ENCODE measurements around a stretch of chr1.

DNA sequence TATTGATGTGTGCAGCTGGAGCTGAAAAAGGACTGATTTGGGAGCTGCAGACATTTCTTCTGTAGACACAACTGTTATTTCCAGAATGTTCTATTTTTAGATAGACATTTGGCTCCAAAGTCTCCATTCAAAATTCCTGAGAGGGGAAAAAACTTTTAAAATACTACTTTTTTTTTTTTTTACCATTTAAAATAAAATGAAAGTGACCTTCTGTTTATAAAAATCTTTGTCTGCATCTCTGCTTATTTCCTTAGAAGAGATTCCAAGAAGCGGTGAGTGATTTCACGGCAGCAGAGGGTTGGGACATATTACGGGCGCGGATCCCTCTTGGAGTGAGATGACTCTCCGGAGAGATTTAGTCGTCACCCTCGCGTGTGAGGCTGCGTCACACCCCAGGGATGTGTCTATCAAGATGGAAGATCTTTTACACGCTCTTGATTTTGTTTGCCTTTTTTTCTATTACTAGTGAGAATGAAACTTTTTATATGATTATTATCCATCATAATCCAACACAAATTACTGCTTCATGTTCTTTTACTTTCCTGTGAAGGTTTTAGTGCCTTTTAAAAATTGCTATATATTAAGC is 9.9 kb downstream of the RUNX3 start:
- PRO-cap = no peak

GRCh38 chr1:24930335-24930732 is 258 bp upstream of the RUNX3 start:
- PRO-cap = bidirectional peak, plus-strand start at chr1:24930471, minus-strand start at chr1:24930273

- PRO-cap = no peak
Measured at GRCh38 chr1:24992672-24993147, 62.6 kb upstream of the RUNX3 start.

DNA sequence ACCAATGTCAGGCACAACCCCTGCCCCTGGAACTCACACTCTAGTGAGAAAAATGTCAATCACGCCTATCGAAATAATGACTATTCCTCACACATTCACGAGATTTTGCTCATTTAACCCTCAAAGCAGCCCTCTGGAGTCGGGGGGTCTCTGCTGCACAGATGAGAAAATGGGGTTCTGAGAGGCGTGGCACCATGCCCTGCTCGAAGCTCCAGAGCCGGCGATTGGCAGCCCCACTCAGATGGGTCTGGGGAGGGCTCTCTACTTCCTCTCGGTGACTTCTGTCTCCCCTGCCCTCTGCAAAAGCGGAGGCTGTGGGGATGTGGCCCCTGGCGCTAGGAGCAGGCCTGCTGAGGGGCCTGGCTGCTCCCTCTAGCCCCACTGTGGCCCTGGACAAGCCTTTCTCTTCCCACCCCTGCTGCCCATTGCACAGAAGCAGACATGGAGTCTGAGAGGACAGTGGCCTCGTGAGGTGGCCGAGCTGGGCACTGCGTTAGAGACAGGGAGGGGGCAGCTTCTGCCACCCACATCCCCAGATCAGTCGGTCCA is 90.4 kb upstream of the RUNX3 start:
- PRO-cap = no peak

GRCh38 chr1:25030543-25031628 is 100.8 kb upstream of the RUNX3 start:
- PRO-cap = no peak

GRCh38 chr1:25109607-25110055 is 122.7 kb downstream of the SYF2 start:
- PRO-cap = no peak

DNA sequence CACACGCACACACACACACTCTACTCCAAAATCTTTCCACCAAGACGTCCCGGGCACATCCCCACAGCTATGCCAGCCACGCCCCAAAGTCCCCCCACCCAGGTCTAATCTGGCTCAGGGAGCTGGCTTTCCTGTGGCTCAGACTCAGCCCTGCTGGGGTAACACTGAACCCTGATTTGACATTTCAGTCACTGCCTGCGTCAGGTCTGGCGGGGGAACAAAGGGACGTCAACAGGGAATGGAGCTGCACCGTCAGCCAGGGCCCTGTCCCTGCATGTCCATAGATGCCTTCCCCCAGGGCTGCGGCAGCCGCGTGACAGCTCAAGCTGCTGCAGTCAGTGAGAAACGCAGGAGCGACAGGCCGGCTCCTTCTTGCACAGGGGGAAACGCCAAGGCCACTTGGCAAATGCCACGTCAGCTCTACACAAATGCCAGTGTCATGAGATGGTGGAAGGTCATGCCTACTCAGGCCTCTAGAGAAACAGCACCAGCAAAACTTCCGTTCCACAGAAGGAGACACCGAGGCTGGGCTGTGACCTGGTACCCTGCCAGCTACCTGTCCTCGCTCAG is 37.8 kb downstream of the SYF2 start:
- PRO-cap = no peak

GRCh38 chr1:25197899-25198426 is 34.3 kb downstream of the SYF2 start:
- PRO-cap = no peak

- PRO-cap = bidirectional peak, plus-strand start at chr1:25239780, minus-strand start at chr1:25239749; bidirectional peak, plus-strand start at chr1:25240171, minus-strand start at chr1:25239817
Measured at GRCh38 chr1:25239569-25240617, 7.4 kb downstream of the RSRP1 start.

DNA sequence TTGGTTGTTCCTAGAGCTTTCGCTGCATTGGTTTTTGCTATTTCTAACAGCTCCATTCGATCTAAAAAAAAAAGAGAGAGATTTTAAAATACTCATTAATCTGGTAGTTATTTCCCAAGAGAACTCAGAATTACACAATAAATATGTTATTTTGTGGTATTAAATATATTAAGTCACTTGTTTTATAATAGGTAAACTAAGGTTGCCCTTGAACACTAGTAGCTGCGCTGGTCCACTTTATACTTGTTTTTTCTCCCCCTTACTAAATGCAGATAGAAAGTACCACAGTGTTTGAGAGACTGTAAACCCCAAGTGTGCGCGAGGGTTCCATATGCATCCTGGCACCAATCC is 2.0 kb downstream of the RSRP1 start:
- PRO-cap = no peak

DNA sequence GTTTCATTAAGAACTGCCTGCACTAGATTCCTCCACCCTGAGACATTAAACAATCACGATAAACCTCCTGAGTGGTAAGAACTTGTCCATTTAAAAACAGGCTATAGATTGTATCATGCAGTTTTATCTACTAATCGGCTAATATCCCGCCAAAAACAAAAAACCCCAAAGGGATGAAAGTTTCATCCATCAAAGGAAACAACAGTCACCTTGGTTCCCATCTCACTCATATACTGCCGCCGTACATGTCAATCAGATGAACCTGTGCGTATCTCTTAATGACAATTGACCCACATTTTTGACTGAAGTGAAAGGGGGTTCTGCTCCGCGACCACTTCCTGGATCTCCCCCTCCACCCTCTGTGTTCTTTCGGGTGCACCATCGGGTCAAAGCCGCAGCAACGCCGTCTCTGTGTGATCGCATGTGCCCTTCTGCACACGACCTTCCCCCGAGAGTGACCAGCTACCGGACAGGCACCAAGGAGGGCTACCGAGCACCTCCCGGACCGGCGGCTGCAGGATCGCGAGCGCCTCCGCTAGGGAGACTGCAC is 5.8 kb upstream of the RHD start:
- PRO-cap = no peak

DNA sequence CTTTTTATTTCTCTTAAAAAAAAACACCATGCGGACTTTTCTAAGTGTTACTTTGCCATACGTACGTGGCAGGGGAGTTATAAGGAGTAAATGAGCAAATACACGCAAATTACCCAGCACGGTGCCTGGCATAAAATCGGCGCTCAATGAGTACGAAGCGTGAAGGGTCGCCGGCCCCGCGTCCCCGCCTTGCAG is 973 bp upstream of the MACO1 start:
- PRO-cap = no peak

DNA sequence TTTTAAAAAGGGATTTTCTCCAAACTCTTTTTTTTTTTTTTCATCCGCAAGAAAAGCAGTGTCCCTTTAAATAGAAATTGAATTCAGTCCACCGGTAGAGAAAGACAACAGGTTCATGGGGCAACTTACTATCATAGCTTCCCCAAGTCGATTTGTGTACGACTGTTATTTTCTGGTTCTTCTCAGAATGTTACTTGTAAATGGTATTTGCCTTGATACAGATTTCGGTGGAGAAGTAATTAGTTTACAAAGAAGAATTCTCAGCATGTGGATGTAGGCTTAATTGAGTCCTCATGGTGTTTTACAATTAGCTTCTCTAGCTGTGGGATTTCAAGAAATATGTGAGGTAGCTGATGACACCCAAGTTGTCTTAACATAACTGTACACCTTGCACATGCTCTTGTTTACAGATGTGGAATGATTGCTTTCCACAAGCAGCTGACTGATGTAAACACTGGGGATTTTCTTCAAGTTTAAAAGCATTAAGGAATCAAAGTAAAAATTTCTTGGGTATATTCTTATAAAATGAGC is 1.3 kb downstream of the MACO1 start:
- PRO-cap = no peak

- PRO-cap = no peak
Measured at GRCh38 chr1:25476204-25476610, 45.5 kb downstream of the MACO1 start.

- PRO-cap = no peak
Measured at GRCh38 chr1:25559921-25560558, 16.6 kb downstream of the LDLRAP1 start.

- PRO-cap = no peak
Measured at GRCh38 chr1:25566766-25567660, 23.6 kb downstream of the LDLRAP1 start.

DNA sequence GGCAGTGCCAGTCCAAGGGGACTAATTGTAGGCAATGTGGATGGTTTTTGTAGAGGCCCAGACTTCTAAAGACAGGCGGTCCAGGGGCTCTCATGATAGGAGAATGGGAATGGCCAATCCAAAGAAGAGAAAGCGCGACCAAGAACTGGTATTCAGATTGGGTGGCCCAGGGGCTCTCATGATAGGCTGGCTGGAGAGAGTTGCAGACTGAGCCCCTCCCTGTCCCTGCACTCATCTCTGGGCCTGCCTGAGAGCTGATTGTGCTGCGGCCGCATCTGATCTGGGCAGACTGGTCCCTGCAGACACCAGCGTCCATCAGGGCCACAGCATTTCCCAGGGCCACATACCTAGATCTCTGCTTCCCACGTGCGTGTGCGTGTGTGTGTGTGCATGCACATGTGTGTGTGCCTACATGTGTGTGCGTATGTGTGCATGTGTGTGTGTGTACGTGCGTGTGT is 30.4 kb upstream of the MAN1C1 start:
- PRO-cap = bidirectional peak, plus-strand start at position 261 of the sequence, minus-strand start at position 22 of the sequence

- PRO-cap = no peak
Measured at GRCh38 chr1:25661979-25662543, 45.5 kb downstream of the MAN1C1 start.

- PRO-cap = no peak
Measured at GRCh38 chr1:25699381-25699969, 82.9 kb downstream of the MAN1C1 start.

DNA sequence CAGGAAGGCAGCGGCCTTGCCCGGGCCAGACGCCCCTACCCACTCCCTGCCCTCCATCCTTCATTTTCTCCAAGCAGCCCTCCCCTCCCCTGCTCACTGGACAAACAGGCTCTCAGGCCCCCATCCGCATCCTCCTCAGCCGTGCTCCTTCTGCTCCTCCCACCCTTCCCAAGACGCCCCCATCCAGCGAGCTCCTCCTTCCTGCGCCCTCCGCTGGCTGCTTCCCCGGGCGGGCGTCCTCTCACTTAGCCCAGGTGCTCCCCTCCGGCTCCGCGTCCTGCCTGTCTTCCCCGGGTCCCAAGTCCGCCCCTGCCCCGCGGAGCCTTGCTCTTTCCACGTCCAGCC is 478 bp downstream of the PAQR7 start:
- PRO-cap = bidirectional peak, plus-strand start at position 244 of the sequence, minus-strand start at position 152 of the sequence